Skin of body (tissue), 2 donors: ENCODE data around the gene RAMP1.

GRCh38 chr2:237363093-237363463 is 50.9 kb downstream of the COL6A3 start:
- RAMPAGE, long total RNA = no peak

- RAMPAGE, long total RNA = no peak
These were observed 30.0 kb downstream of the COL6A3 start for GRCh38 chr2:237383860-237384564.

GRCh38 chr2:237473462-237473901 is 13.6 kb upstream of the MLPH start:
- RAMPAGE, long total RNA = no peak

DNA sequence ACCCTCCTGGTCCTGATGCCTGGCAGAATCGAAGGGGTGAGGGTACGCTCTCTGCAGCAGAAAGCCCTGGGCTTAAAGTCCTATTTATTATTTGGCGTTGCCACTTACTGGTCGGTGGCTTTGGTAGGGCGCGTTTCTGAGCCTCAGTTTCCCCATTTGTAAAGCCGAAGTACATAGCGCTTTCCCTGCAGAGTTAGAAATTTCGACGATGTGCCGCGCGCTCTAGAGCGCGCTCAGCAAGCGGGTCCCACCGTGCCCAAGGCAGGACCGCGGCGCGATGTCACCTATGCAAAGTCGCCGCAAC is 396 bp upstream of the MLPH start:
- RAMPAGE, long total RNA = no peak

GRCh38 chr2:237558511-237559557 is 7.5 kb upstream of the PRLH start:
- RAMPAGE, long total RNA = no peak

DNA sequence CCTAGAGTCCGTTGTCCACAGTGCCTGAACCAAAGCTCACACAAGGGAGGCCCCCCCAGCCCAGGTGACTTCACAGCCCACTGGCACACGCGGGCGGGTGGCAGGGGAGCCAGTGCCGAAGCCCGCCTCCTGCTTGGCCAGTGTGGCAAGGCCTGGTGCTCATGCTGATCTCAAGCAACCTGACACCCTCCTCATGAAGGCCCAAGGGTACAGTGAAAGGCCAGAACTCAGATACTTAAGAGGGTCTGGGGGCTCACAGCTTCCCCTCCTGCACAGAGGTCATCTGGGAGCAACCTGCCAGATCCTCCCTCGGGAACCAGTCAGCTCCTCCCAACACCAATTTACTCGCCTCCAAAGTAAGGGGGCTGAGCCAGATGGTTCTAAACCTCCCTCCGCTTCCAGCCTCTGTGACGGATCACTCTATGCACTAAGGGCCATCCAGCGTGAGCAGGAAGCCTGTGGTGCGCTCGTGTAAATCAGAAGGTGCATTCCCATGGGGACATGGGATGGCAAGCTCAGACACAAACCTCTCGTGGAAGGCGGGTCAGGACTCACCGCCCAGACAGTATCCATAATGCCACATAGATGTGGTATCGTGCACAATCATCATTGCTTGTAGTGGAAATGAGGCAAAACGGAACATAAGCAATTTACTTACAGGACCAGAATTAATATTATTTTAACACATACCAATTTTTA is 3.3 kb upstream of the RAB17 start:
- RAMPAGE, long total RNA = no peak

DNA sequence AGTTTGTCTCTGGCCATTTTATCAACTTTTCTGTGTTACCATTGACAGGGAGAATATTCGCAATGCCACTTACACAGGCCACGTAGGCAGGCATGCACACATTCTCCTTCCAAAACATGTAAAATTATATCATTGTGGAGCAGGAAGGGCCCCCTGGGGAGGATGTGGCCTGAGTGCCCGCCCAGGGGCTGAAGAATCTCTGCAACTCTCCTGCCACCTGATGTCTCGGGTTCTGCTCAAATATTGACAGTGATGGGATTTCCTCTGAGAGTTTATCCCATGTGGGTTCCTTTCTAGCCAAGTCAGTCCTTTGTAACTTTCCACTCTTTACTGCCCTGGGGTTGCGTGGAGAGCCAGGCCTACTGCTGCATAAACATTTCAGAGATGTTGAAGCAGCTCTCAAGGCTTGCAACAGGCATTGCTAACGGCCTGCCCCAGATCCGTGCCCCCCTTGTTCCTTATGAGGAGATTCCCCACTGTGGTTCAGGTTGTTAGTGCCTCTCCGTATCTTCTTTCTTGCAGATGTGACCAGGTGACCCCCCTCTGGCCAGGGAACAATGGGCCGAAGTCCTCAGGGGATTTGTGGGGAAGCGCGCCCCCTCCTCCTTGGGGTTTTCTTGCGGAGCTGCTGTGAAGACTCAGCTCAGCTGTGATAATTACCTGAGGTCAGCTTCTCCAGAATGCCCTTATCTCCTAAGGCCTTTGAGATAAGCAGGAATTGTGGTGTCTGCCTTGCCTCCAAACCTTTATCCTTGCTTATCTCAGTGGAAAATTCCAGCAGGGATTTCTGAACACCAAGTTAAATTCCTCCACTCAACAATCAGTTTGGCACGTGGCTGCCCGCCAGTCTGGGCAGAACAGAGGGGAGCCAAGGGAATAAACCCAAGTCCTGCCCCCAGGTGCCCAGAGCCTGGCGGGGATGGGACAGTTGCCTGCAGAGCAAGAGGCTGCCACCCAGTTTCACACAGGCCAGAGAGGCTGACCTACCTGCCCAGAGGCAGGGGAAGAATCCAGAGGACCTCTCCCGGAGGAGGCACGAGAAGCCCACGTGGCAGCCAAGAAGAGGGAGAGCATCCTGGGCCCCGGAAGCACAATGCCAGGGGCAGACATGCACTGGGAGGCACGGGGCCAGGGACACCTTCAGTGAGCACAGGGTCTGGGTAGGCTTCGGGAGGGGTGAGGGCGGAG is 4.3 kb upstream of the RAB17 start:
- RAMPAGE, long total RNA = no peak

DNA sequence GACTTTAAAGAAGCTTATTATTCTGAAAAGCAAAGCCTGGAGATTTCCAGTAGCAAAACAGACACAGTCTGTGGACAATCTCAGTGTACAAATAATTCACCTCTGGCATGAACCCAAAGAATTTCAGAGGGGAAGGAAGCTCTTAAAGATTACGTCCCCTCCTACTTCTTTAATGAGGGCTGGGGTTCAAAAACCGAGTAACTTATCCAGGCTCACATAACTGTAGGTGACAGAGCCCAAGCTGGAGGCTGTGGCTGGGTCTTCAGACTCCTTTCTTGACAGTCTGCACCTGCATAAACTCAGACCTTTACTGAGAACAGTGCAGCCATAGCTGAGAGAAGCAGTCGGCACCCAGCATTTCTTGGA is 70.7 kb downstream of the LRRFIP1 start:
- RAMPAGE, long total RNA = no peak

DNA sequence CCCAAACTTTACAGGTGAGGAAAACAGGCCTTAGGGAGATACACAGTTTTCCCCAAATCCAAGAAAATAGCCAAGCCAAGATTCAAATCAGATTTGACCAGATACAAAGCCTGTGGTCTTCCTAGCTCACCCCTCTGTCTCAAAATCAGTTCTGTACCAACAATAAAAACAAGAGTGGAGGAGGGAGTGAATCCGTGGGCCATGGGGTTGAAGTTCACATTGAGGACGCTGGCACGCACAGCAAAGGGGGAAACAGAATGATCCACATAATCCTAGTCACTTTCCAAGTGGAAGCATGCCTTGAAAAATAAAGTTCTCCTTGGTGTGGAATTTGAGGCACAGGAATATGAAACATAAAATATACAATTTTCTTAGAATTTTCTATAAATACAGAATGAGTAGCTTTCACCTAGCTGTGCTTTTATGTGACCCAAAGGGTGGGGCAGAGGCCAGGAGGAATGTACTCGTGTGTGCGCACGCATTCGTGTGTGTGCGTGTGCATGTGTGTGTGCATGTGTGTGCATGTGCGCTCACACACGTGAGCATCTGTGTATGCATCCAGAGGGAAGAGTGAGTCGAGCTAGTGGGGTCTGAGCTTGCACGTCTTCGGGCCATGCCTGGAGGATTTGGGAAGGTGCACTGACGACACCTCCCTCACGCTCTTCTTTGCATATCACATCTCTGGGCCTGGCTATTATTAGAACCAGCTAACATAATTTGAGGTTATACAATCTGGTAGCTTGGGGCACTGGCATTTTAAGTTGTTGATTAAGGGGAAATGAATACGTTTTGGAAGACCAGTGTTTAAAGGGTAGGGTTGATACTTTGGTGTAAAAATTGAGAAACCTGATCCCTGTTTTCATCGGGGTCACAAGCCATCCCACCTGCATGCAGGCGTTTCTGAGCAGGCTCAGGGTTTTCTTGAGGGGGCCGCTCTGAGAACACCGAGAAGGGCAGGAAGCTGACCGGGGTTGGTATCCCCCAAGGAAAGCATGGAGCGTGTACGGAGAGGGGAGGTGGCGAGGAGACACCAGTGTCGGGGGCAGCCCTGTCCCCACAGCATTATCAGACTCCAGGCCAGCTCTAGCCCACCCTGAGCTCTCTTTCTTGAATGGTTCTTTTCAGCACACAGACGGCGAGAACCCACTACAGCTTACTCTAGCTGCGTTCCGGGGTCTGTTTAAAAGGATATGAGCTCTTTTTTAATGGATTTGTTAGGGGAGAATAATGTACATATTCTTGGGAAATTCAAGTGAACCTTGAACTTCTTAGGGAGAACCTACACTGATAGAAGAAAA is 85.2 kb downstream of the LRRFIP1 start:
- RAMPAGE, long total RNA = no peak

GRCh38 chr2:237732085-237732597 is 66.4 kb upstream of the RBM44 start:
- RAMPAGE, long total RNA = no peak

DNA sequence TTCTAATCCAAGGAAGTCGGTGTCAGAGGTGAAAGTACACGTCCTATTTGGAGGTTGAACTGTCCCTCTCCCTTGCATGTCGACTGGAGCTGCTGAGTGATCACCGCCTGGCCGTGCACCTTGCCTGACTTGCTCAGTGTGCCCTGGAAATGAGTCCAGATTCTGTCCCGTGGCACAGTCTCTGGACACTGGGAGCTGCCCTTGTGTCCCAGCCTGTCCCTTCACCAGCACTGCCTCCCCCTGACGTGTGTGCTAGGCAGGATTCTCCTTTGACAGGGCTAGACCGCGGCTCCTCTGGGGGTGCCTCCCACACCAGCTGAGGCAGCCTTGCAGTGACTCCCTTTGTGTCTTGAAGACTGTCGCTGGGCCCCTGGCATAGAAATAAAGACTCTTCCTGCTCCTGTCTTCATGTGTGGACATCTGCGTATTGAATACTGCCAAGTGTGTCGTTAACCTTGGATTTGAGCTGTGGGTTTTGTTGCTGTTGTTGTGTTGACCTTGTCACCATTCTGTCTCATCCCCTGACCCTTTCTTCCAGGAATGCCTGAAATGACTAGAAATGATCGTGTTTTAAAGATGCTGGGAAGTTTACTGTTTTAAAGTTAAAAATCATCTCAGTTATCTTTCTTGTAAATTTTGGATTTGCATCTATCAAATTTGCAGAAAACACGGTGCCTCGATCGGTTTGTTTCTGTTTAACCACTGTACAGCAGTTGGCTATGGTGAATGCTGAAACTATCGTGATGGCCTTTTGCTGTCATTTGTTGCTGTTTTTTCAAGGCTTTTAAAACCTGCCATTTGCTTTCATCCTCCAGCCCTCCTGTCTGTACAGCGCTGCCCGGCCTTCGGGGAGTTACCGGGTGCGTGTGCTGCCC is 65.4 kb upstream of the RBM44 start:
- RAMPAGE, long total RNA = no peak

GRCh38 chr2:237741946-237742465 is 56.6 kb upstream of the RBM44 start:
- RAMPAGE, long total RNA = no peak

- RAMPAGE, long total RNA = no peak
These were observed 45.3 kb upstream of the RBM44 start for GRCh38 chr2:237753214-237753663.

DNA sequence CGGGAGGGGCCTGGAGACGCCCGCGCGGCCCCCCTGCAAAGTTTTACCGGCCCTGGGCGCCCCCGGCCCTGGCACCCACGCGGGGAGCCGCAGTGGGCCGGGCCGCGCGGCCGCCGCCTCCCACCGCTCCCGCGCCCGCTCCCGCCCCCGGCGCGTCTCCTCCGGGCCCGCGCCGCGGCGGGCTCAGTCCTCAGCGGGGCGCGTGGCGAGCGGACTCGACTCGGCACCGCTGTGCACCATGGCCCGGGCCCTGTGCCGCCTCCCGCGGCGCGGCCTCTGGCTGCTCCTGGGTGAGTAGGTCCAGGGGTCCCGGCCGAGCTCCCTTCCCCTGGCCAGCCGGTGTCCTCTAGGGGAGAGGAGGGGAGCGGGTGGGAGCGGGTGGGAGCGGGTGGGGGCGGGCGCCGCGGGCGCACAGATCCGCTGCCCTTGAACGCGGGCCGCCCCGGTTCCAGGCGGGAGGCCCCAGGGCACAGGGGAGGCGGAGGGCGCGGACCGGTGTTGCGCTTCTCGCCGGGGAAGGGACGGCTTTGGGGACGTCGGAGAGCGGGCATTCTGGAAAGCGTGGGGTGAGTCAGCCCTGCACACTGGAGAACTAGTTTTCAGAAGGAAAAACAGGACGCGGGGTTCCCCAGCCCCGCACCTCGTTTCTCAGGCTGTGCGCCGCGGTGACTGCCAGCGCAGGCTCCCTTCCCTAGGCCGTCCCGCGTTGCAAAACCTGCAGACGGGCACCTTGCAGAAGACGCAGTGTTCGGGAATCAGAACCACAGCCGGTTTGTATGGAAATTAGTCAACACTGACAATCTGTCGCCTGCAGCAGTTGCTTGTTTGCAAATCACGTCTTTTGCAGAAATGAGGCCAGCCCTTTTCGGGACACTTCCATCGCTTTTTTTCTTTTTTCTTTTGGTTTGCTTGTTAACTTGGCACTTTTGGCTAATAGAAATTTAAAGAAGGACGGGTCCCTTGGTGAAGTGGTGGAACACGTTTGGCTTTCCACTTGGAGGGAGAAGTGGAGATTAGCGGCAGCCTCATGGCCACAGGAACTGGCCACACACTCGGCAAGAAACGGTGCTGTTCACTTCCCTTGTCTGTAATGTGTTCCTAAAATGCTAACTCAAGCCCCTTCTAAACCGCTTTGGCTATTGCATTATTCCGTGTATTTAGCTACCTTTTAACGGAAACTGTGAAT is at the start of gene RAMP1:
Gene RAMP1 (plus strand): TSS at position 186 of the 1,186 bp plus-strand sequence.
- RAMPAGE, long total RNA = no peak

DNA sequence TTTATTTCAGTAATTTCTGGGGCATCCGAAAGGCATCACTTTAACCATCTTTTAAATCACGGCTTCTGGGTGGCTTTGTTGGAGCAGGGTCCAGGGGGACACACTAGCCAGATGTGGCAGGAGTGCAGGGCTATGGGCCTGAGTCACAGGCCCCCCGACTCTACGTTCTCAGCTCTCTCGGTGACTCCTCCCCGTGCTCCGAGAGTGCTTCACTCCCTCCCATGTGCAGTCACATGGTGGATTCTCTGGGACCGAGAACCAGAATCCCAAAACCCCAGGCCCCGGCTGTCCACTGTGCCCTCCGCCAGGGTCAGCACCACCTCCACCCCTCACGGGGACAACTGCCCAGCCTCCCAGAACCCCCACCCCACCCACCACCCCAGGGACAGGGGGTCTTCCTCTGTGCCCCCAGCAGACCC is 4.2 kb downstream of the RAMP1 start:
- RAMPAGE, long total RNA = no peak

GRCh38 chr2:237864950-237865840 is 5.8 kb downstream of the RAMP1 start:
- RAMPAGE, long total RNA = no peak

DNA sequence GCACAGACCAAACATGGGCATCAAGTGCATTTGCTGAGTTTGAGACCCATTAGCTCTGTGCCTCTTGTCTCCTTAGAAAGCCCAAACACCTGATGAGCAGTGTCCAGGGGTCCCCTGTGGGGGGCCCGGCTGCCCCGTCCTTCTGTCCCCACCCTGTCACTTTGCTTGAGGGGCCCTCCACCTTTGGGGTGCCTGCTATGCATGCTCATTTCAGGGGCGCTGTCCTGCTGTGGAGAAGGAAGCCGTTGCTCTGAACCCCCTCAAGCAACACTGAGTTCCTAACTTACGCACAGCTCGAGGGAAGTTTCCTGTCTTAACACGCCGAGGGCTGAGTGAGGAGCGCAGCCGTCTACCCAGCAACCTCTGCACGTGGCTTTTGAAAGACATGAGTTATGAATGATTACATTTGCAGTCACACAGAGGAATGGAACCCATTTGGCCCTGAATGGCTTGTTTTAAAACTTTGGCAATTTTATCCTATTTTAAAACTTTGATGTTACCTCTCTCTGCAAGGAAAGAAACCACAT is 13.9 kb downstream of the RAMP1 start:
- RAMPAGE, long total RNA = no peak

DNA sequence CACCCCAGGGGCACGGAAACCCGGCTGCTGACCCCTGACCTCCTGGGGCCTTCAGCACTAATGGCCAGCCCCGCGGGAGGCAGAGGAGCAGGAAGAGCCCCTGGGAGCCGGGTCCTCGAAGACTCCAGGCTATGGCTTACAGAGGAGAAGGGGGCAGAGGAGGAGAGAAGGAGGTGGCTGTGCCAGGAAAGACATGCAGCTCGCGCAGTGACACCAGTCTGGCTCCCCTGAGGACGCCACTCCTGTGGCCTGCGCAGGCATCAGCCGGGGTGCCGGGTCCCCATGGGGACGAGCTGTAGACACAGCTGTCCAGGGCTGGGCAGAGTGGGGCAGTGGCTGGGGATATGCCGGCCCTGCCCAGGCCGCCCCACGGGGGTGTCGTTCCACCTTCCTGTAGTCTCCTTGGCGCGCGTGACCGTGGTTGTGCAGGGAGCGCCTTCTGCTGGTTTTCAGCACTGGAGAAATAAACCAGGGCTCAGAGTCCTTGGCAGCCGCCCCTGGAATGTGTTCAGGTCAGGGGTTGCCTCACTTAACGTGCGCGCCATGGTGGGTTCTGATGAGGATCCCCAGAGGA is 26.5 kb downstream of the RAMP1 start:
- RAMPAGE, long total RNA = no peak

DNA sequence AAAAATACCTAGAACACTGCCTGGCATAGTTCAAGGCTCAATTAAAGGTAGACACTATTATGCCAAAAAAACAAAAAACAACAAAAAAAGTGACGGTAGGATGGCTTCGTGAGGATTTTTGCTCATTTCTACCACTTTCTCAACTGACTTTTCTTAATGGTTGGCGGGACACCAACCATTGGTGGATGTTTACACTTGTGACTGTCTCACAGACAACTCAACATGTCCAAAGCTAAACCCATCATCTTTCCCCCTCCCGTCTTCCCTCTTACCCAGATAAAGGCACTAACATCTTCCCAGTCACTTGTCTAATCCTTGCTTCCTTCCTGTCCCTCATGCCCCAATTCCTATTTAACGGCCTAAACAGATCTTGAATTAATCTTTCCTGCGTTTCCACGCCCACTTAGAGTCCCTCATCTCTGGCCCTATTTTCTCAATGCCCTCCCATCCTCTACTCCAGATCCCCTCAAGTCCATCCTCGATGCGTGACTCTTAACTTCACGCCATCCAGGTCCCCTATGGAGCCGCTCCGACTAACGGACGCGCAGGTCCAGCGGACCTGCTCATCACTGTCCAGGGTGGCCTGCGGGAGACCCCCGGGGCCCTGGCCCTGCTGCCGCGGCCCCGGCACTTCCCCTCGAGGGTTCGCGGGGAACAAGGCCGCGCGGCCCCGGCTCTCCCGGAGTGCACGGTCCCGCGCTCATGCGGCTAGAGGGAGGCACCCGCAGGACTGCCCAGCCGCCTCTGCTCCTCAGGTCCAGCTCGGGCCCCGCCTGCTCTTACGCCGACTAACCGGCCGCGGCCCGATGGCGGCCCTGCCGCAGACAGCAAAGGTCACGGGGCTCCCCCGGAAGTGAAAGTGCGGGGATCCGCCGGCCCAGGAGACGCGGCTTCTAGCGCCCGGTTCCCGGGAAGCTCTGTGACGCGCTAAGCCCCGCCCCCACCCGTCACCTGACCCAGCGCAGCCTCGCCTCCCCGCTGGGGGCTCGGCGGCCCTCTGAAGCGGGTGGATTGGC is 578 bp upstream of the SCLY start:
- RAMPAGE, long total RNA = no peak

DNA sequence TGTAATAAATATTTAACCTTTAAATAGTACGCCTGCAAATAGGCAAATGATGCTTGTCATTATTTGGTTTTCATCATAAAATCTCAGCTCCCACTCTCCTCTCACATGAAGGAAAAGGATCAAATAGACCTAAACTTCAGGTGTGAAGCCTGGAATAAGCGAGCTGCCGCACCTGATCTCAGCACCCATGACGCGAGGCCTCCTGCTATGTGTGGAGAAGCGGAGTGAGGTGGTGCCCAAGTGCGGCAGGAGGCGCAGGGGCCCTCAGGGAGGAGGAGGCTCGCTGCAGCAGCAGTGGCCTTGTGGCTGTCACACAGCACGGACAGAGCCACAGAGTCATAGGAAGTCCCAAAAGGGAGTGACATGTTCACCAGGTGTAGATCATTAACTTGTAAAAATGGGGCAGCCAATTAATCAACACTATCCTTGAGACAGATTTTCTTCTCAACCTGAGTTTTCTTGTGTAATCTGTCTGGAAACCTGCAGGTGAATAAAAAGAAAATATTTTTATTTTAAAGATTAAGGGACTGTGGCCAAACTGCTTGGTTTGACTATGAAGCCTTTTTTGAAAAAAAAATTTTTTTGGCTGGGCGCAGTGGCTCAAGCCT is 9.1 kb downstream of the SCLY start:
- RAMPAGE, long total RNA = no peak